AG09319 (cell line): ENCODE measurements around a stretch of chr17.

DNA sequence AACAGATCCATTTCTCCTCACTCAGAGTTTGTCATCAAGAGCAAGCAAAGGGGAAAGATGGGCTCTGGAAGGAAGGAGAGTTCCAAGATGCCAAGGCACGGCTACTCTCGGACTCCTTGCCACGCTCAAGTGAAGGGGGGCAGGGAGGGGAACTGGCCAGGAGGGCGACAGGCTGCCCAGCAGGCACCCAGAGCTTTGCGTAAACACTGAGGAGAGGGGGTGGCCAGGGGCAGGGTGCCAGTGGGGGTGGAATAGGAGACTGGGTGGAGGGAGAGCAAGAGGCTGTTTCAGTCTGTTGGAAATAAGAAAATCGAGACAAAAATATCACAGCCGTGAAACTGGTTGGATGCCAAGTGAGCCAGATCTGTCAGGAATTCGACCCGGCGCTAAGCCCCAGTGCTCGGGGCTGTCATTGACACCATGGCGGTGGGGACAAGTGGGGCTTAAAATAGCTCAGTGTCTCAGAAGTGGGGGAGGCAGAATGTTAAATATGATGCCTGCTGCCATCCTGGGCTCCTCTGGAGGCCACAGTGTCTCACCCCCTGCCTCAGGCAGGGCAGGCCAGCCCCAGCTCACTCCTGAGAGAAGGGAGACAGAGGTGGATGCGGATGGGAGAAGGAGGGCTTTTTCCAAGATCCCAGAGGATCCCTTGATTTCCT, 9.3 kb downstream of the PNMT start:
- RRBS, result no CpG with 5 or more reads among the region's 13 CpGs

DNA sequence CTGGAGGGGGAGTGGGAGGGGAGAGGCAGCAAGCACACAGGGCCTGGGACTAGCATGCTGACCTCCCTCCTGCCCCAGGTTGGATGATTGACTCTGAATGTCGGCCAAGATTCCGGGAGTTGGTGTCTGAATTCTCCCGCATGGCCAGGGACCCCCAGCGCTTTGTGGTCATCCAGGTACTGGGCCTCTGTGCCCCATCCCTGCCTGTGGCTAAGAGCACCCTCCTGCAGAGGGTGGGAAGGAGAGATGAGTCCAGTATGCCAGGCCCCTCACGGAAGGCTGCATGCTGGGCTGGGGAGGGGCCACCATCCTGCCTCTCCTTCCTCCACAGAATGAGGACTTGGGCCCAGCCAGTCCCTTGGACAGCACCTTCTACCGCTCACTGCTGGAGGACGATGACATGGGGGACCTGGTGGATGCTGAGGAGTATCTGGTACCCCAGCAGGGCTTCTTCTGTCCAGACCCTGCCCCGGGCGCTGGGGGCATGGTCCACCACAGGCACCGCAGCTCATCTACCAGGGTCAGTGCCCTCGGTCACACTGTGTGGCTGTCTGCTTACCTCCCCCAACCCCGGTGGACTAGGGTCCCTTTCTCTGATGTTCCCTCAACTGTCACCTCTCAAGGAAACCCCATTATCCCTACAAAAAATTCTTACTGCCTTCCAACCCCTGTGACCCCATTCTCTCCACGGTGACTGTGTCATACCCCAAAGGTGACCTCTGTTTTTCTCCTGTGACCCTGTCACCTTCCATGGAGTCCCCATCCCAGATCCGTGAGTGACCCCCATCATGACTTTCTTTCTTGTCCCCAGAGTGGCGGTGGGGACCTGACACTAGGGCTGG, 3.6 kb downstream of the MIEN1 start:
- RRBS, result no CpG with 5 or more reads among the region's 15 CpGs

DNA sequence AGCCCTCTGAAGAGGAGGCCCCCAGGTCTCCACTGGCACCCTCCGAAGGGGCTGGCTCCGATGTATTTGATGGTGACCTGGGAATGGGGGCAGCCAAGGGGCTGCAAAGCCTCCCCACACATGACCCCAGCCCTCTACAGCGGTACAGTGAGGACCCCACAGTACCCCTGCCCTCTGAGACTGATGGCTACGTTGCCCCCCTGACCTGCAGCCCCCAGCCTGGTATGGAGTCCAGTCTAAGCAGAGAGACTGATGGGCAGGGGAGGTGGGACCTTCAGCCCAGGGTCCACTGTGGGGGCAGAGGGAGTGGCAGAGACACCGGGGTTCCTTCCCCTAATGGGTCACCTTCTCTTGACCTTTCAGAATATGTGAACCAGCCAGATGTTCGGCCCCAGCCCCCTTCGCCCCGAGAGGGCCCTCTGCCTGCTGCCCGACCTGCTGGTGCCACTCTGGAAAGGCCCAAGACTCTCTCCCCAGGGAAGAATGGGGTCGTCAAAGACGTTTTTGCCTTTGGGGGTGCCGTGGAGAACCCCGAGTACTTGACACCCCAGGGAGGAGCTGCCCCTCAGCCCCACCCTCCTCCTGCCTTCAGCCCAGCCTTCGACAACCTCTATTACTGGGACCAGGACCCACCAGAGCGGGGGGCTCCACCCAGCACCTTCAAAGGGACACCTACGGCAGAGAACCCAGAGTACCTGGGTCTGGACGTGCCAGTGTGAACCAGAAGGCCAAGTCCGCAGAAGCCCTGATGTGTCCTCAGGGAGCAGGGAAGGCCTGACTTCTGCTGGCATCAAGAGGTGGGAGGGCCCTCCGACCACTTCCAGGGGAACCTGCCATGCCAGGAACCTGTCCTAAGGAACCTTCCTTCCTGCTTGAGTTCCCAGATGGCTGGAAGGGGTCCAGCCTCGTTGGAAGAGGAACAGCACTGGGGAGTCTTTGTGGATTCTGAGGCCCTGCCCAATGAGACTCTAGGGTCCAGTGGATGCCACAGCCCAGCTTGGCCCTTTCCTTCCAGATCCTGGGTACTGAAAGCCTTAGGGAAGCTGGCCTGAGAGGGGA, 2.7 kb downstream of the MIEN1 start:
- RRBS, result no CpG with 5 or more reads among the region's 20 CpGs

- RRBS, result no CpG with 5 or more reads among the region's 1 CpG
Observed at GRCh38 chr17:39772312-39772818, 34.6 kb downstream of the GRB7 start.

- RRBS, result no CpG with 5 or more reads among the region's 6 CpGs
Observed at GRCh38 chr17:39792939-39793354, 55.2 kb downstream of the GRB7 start.

DNA sequence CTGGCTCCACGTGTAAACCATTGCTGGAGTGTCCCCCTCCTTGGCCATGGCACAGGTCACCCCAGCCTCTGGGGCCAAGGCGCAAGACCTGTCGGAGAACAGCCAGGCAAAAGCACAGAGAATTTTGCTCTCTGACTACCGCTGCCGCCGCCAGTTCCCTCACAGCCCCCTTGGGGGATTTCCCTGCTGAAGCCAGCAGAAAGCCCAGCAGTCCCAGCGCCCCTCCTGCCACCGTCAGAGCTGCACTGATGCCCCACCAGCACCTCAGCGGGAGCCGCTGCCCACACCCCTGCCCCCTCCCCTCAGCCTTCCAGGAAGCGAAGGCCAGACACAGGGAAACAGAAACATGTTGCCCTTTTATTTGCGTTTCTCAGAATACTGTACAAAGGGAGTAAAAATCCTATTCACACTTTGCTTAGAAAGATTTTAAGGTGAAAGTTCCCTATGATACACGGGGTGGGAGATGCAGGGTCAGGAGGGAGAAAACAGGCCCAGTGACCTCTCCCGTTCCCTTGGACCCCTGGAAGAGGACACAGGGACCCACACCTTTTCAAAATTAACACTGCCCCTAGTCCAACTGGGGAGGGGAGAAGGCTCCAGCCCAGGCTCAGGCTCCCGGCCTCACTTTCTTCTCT, 2.4 kb upstream of the GSDMB start:
- RRBS, result no CpG with 5 or more reads among the region's 15 CpGs

DNA sequence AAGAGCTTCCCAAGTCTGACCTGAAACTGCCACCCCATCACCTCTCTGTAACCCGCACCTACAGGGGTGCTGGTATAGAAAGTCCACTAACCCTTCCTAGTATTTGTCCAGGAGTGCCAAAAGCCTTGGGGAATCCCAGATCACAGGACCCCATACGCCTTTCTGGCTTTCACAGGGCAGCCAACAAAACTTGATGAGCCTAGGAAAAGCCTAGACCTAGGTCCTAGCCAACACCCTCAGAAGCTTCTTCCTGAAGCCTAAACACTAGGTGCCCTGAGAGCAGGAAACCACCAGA, 1.4 kb downstream of the ORMDL3 start:
- RRBS, result no CpG with 5 or more reads among the region's 2 CpGs

DNA sequence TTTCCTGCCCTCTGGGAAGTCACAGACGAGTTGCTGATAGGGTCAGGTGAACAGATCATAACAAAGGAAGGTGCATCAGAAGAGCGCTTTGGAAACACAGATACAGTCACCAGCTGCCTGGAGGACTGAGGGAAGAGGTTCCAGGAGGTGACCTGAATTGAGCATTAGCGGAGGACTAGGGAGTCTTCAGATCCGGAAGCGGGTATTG, 1.1 kb downstream of the GSDMA start:
- RRBS, result no CpG with 5 or more reads among the region's 5 CpGs

DNA sequence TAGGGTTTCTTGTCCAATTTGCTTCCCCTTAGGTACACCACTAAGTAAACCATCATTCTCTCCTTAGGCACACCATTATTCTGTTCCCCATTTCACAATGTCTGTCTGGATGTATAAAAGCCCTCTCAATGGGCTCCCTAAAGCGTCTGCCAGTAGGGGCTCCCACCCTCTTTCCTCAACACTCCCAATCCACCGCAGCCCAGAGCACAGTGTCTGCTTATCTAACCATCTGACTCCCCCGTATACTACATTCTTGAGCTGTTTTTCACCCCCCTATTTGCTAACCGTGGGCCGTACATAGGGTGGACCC, 789 bp upstream of the PSMD3 start:
- RRBS, result no CpG with 5 or more reads among the region's 5 CpGs

GRCh38 chr17:40011877-40012537, 3.2 kb upstream of the CSF3 start:
- RRBS, result no CpG with 5 or more reads among the region's 19 CpGs

DNA sequence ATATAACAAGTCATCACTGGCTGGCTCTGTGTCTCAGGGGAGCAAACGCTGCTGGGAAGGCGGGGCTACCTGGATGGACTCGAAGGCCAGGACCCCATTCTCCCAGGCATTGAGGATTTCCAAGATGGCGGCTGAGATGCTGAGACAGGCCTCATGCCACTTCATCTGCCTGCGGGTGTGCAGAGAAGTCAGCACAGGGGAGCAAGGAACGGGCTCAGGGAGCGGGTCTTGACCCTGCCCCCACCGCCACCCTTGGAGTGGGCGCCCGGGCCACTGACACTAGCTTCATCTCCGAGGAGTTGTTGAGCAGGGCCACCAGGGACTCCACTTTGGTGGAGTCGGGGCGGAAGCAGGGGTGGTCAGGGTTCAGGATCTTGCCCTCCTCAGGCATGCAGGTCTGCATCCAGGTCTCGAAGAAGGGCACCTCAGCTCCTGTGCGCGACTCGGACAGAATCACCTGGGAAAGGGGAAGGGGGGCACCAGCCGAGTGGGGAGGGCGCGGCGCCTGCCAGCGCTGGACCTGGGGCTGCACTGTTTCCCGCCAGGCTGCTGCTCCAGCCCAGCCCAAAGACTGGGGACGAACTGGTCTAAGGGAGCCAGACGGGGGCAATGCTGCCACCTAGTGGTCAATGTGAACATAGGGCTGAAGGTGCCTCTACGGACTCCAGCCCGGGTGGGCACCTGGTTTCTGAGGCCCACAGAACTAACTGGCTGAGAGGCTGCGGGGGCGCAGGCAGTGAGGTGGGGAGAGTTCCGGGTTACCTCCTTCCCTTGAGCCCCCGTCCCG, 11.5 kb downstream of the CSF3 start:
- RRBS, result 11% methylated on average over 5 of the region's 32 CpGs

DNA sequence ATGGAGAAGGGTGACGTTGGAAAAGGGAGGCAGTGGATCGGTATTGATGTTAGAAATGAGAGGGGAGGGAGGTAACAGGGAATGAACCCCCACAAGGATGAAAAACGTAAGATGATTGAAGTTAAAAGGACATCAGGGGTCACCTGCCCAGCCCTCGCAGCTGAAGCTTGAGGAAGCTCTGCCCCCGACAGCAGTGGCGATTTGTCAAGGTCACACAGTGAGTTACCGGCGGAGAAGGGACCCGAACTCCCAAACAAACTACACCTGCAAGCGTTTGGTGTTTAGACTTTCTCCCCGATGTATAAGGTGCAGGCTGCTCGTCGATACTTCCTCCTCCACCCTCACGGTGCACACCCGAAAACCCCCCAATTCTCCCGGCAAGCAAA, 529 bp upstream of the THRA start:
- RRBS, result no CpG with 5 or more reads among the region's 16 CpGs

DNA sequence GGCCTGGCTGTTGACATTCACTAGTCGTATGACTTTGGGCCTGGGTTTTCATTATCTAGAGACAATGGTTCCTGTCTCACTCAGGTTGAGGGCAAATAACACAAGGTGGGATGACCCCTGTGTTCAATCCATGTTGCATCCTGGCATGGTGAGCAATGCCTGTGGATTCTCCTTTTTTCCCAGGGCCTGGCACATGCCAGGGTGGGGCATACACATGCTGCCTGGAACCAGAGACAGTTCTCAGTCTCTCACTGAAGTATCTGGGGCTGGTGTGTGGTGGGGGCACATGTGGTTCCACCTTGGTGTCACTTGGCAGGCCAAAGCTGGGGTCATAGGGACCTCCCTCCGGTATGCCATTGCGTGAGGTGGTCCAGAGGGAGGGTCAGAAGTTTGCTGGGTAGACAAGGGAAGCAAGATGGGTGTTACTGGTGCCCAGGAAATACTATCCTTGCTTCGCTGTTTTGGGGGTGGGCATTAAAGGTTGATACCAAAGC, 5.5 kb downstream of the THRA start:
- RRBS, result no CpG with 5 or more reads among the region's 4 CpGs

- RRBS, result 95% methylated on average over 4 of the region's 11 CpGs
Observed at GRCh38 chr17:40086691-40087392, 13.5 kb downstream of the NR1D1 start.

DNA sequence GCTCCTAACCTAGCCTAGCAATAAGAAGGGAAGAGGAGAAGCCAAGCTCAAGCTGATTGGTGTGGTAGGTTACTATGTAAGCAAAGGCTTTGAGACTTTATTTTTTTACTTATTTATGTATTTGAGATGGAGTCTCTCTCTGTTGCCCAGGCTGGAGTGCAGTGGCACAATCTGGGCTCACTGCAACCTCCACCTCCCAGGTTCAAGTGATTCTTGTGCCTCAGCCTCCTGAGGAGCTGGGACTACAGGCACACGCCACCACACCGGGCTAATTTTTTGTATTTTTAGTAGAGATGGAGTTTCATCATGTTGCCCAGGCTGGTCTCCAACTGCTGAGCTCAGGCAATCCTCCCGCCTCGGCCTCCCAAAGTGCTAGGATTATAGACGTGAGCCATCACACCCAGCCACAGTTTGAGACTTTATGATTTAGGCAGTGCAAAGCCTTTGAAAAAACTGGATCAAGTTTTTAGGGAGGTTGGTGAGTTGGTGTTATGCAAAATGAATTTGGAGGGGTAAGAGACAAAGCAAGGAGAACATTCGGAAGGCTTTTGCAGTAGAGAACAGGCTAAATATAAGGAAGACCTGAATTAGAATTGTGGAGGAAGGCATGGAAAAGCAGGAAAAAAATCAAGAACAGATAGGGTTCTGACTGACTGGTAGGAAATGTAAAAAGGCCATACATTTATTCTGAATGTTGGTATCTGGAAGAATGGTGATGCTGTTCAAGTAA, 14.6 kb upstream of the CDC6 start:
- RRBS, result no CpG with 5 or more reads among the region's 6 CpGs

DNA sequence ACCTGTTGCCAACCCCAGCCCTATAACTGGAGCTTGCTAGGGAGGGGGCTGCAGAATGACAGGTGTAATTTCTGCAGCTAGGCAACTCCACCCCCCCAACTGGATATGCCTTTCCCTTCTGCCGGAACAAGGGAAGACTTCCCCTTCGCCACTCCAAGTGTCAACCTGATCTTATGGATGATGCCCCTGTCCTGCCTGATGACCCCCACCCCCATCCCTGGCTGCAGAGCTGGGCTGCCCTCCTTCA, 12.7 kb downstream of the RARA start:
- RRBS, result no CpG with 5 or more reads among the region's 2 CpGs

- RRBS, result no CpG with 5 or more reads among the region's 13 CpGs
Observed at GRCh38 chr17:40323535-40324581, 14.9 kb downstream of the RARA start.

- RRBS, result 71% methylated on average over 14 of the region's 39 CpGs
Observed at GRCh38 chr17:40355463-40356499, 8.8 kb downstream of the GJD3 start.

DNA sequence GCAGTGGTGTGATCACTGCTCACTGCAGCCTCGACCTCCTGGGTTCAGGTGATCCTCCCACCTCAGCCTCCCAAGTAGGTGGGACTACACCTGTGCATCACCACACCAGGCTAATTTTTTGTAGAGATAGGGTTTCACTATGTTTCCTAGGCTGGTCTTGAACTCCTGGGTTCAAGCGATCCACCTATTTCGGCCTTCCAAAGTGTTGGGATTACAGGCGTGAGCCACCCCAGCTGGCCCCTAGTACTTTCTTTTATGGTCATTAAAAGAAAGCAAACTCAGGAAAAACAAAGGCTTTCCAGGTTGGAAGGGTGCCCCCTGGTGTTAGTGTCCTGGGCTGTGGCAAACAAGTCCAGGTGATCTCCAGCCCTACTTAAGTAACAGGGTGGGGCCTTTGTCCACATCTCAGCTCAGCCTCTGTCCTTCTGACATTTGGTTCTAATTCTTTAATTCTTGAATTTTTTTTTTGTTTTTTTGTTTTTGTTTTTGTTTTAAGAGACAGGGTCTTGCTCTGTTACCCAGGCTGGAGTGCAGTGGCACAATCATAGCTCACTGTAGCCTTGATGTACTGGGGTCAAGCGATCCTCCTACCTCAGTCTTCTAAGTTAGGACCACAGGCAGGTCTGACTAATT, 6.9 kb downstream of the IGFBP4 start:
- RRBS, result no CpG with 5 or more reads among the region's 5 CpGs